ENCODE results near the genes CSTA, WDR5B, SEMA5B and ADCY5.

GRCh38 chr3:122324734-122325399 lies at the start of gene CSTA:
Gene CSTA, plus strand, starts transcription at chr3:122325248.
- RRBS = no CpG with 5 or more reads among the region's 8 CpGs

DNA sequence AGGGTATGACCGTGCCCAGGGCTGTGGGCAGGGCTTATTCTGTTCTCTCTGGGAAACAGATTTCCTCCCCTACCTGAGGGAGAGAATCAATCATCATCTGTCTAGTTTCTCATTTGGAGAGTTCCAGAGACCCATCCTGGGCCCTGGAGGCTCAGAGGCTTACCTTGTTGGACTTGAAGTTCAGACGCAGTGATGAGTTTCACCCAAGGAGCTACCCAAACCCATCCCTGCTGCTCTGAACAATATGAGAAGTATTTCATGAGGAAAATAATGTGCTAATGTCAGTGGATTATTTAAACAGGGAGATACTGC lies 28.3 kb downstream of the CSTA start:
- RRBS = no CpG with 5 or more reads among the region's 2 CpGs

- RRBS = 7% methylated on average over 11 of the region's 36 CpGs
These were observed at the start of gene WDR5B for GRCh38 chr3:122415931-122416602. Gene WDR5B, minus strand, starts transcription at chr3:122416062.

DNA sequence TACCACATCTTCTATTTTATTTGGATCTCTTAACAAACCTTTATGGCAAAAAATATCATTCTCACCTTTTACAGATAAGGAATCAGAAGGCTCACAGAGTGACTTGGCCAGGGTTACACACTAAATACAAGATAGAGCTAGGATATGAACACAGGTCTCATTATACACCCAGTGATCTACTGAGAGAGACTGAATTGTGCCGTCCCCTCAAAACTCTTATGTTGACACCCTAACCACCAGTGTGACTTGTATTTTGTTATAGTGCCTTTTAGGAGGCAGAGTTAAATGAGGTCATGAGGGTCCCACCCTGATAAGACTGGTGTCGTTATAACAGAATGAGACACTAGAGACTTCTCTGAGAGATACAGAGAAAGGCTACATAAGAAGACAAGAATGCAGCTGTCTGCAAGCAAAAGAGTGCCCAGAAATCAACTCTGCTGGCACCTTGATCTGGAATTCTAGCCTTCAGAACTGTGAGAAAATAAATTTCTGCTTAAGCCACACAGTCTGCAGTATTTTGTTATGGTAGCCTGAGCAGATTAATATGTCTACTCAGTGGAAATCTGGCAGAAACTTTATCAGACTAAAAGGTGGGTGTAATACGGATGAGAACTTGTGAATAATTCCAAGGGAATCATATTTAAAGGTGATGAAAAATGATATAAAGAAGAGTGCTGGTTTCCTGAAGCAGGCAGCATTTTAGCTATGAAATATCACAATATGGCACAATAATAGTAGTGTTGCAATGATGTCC lies 12.5 kb downstream of the KPNA1 start:
- RRBS = no CpG with 5 or more reads among the region's 3 CpGs

DNA sequence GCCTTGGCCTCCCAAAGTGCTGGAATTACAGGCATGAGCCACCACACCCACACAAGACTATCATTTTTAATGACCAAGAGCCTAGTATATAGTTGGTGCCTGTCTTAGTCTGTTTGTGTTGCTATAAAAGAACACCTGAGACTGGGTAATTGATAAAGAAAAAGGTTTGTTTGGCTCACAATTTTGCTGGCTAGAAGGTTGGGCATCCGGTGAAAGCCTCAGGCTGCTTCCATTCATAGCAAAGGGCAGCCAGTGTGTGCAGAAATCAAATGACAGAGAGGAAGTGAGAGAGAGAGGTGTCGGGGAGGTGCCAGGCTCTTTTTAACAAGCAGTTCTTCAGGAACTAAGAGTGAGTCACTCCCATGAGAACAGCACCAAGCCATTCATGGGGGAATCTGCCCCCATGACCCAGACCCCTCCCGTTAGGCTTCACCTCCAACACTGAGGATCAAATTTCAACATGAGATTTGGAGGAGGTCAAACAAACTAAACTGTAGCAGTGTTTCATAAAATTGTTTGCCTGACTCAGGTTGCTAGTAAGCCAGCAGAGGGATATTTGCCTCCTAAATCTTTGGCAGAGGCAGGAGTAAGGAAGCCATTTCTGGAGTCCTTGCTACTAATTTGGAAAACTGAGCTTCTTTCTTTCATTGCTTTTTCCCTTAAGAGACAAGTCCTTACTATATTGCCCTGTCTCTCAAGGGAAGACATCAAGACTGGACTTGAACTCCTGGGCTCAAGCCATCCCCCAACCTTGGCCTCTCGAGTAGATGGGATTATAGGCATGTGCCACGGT lies 4.4 kb upstream of the PARP15 start:
- RRBS = no CpG with 5 or more reads among the region's 5 CpGs

DNA sequence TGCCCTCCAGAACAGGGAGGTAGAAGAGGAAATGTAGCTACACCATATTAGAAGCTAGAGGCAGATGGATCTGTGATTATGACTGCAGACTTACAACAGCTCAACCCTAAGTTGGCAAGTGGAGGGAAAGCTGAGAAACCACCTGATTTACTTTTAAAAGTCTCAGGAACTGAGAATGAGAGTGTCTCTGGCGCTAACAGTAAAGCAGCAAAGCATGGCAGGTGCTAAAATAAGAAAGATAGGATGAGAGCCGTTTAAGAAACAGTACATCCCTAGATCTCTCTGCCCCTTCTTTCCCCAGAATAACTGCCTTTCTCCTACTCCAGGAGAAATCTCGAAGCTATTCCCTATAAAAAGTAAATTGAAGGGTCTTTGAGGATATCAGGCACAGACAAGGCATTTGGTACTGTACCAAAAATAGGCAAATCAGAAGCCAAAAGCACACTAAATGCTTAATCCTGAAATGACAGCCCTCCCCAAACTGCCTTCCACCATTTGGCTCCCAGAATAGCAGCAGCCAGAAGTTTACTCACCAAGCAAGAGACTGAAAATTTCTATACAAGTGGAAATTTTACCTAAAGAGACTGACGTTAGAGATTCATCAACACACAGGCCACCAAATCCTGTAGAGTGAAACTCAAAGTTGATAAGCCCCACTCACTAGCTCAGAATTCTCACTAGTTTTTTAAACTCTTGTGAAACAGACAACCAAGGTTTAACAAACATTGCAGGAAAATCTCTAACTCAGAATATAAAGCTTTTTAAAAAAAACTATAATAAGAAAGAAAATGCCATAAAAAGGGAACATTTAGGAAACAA lies 34.2 kb upstream of the PARP14 start:
- RRBS = no CpG with 5 or more reads among the region's 4 CpGs

DNA sequence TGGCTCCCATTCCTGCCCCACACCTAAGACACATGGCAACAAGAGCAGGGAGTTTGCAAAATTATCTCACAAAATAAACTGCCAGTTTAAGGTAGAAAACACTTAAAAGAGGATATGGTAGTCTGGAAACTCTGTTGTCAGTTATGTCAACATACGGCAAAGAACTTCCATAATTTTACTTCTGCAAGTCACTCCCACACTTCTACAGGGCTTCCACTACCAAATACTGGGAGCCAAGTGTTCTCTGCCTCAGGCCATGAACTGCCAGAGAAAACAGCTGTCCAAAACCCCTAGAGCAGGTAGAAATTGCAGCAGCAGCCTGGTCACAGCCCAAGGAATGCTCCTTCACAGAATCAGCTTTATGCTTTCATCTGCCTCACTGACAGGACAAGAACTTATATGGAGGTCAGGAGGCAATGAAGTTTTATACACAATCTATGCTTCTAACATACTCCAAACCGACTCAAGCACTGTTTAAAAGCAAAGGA lies 25.6 kb downstream of the HSPBAP1 start:
- RRBS = no CpG with 5 or more reads among the region's 2 CpGs

GRCh38 chr3:122881328-122881869 lies 86.5 kb downstream of the SLC49A4 start:
- RRBS = no CpG with 5 or more reads among the region's 7 CpGs

GRCh38 chr3:122957712-122958092 lies 69.9 kb downstream of the SEMA5B start:
- RRBS = no CpG with 5 or more reads among the region's 3 CpGs

DNA sequence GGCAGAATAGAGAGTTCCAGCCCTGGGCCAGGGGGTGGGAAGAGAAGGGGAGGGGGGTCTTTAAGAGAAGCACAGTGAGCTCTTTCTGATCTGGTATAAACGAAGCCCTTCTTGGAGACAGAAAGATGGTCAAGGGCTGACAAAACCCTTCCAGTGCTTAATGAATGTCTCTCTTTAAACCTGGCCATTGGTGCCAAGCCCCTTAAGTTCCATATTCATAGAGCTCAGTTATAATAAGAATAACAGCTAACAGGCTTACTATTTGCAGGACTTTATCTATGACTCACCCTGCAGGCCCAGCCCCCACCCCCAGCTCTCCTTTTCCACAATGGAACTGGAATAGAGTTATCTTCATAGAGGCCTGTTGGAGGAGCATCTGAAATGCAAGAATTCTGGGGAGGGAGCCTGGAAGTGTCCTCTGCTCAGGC lies 52.9 kb downstream of the SEMA5B start:
- RRBS = no CpG with 5 or more reads among the region's 1 CpG

- RRBS = 4% methylated on average over 35 of the region's 93 CpGs
These were observed at the start of gene SEMA5B for GRCh38 chr3:123027396-123028360. Gene SEMA5B, minus strand, starts transcription at chr3:123027763.

DNA sequence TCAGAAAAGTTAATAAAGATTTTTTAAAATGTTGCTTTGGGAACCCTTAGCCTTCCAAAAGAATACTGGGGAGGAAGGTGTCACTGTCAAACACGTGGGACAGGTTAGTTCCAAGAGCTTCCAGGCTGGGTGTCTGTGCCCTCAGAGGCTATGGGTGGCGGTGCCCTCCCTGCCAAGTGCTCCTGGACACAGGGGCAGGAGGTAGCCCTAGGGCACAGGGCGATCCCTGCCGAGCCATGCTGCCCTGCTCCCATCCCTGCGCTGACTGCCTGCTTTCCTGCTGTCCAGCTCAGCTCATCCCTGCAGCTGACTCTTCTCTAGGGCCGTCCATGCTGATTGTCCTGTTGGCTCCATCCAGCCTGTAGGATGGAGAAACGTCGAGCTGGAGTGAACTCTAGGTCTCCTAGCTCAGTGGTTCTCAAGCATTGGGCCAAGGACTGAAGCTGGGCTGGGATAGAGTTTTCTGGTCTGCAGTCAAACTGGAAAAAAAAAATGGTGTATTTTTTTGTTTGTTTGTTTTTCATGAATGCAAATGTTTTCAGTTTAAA lies 3.7 kb downstream of the PDIA5 start:
- RRBS = no CpG with 5 or more reads among the region's 8 CpGs

- RRBS = no CpG with 5 or more reads among the region's 6 CpGs
These were observed 62.7 kb downstream of the PDIA5 start for GRCh38 chr3:123129565-123129959.

DNA sequence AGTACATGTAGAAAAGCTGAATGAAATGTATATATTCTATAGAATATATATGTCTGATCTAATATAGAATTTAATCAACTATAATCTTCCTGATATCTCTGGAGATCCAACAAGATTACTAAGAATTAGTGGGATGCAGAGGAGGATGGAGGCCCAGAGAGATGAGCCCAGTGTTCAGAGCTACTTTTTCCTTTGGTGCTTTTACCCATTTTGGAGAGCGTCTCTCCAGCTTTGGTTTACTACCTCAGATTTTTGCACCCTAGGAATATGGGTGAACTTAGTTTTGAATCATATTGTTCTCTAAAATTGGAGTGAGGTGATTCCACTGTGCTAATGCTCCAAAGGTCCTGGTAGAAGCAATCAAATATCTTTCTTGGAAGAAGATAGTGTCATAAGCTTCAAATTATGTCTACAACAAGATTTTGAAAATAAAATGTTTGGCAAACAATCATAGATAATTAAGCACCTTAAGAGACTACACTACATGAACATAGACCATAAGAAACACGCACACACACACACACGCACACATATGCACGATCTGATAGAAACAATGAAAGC lies 34.6 kb downstream of the SEC22A start:
- RRBS = no CpG with 5 or more reads among the region's 4 CpGs

DNA sequence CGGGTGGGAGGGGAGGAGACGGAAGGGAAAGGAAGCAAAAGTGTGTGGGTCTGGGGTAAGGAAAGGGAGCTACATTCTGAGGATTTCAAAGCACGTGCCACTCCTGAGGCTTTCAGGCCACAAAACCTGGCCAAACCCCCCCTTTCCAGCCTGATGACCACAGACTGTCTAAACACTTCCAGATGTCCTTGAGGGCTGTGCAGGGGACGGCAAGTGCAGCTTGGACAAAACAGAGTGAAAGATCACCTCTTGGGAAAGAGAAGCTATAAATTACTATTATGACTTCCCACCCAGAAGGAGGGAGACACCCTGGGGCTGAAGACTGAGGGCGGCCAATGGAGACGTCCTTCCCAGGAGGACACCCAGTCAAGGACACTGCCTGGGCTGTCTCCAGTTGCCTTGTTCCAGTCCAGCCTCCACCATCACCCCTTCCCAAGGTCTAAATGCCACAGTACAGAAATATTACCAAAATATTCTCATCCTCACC lies 57.7 kb downstream of the ADCY5 start:
- RRBS = no CpG with 5 or more reads among the region's 6 CpGs

DNA sequence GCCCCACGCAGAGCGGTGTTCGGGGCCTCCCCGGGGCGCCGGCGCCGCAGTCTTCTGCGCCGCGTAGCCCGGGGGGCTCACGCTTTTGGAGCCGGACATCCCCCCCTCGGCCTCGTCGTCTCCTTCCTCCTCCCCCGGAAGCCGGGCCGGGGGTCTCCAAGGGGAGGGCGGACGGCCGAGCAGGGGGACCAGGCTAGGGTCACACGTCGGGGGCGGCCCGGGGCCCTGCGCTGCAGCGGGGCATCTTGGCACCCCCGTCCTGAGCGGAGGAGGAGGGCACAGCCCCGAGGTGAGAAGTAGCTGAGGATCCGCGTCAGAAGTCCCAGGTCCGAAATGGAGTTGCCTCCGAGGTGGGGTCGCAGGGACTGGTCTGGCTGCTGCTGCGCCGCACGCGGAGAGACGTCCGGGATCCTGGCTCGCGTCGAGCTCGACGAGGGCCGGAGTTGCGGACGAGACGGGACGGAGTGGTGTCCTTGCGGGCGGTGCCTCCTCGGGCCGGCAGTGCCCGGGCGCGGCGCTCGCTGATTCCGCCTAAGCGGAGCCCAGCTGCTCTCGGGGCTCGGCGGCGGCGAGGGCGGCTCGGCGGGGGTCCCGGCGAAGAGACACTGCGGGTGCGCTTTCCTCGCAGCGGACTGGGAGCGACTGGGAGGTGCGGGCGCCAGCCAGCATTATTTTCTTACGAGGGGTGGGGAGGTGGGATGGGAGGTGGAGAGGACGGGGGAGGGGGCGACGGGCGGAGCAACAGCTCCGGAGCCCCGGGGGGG lies at the start of gene ADCY5:
ADCY5 (minus strand) TSS at position 644 of the 764 bp plus-strand sequence.
- RRBS = 10% methylated on average over 49 of the region's 88 CpGs

DNA sequence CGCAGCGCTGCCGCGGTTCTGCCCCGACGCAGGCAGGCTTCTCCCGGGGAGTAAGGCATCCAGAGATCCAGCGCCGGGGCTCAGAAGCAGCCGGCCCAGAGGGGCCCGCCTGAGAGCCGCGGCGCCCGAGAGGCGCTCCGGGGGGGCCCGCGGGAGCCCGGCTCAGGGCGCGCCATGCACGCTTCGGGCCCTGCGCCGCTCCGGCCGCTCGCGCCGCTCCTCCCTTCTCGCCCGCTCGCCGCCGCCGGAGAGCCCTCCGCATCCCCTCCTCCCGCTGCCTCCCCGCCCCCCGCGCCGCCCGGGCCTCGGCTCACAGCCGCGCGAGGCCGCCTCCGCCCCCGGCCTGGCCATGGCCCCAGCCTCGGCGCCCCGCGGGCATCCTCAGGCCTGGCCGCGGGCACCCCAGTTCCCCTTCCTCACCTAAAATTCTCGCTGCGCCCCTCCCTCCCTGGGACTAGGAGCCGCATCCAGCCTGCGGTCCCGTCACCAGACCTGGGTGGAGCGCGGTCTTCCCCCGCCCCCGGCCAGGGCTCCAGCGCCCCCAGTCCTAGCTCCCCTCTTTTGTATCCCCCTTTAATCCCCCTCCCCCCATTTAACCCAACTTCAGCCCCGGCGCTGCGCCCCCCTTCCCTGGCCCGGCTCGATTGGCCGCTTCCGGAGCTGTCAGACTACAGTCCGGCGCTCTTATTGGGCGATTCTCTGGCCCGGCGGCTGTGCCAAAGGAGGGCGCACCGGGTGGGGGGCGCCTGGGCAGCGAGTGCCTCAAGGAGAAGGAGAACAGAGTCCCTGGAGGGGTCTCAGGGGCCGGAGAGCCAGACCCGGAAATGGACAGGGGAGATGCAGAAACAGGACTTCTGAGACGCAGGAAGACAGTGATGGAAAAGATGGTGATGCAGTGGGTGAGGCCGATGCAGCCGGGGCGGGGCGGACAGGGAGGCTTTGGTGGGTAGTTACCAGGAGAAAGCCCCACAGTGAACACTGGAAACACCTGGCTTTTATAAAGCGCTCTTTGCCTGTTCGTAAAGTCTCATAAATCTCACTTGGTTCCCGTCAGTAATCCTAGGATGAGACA lies 972 bp upstream of the ADCY5 start:
- RRBS = 4% methylated on average over 54 of the region's 93 CpGs

GRCh38 chr3:123584222-123584547 lies 668 bp downstream of the HACD2 start:
- RRBS = no CpG with 5 or more reads among the region's 14 CpGs

DNA sequence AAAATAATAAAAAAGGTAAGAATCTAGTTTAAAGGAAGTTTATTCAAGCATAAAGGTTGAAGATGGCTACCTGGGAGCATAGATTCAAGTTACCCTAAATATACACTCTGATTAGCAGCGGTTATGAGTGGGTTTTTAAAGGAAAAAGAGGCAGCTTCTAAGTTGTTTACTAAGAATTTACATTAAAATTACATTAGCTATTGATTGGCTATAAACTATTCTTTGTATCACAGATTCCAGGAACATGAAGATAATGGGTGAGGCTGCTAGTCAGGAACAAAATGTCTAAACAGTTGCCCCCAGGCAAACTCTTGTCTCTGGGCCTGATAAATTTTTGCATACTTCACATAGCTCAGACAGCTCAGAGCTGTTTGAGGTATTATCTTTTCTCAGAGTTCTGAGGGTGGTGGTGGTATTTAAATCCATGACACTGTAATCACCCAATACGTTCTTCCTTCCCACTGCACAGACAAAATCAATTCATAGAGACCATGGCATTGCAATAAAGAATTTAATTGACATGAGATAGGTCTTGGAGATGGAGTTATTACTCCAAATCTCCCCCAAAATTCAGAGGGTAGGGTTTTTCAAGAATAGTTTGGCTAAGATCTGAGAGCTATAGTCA lies 2.1 kb upstream of the HACD2 start:
- RRBS = no CpG with 5 or more reads among the region's 2 CpGs

- RRBS = no CpG with 5 or more reads among the region's 4 CpGs
These were observed 28.5 kb upstream of the HACD2 start for GRCh38 chr3:123613177-123613893.

Data from OVCAR3 (cell line).